M059J (cell line): ENCODE results near the gene ZNF853.

DNA sequence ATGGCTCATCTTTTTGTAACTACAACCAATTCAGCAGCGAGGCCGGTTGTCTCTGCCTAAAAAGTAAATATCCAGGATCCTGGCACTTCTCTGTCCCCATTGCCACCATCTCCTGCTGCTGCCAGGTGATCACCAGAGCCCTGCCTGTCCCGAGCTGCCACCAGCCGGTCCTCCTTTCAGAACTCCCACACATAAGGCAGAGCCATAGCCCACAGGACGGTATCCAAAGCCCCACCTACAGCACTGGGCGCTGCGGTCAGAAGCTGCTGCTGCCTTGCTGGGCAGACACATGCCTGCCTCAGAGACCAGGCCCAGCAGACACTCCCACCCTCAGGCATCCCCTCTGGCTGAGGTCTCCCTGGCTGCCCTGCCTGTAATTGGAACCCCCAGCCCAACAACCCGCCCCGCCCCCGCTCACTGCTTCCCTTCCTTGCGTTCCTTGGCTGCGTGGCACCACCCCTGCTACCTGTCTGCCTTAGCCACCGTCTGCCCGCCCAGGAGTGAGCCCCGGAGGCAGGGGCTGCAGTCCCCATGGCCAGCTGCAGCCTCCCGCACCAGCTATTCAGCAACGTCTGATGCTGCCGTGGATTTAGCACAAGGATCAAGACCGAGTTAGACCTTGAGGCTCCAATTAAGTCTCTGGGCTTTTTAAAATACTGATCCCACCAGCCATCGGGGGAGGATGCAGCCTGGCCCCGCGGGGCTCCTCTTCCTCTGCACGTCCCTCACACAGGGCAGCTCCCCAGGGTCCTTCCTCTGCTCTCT lies 67.0 kb downstream of the USP42 start:
- RAMPAGE, long total RNA = no peak

GRCh38 chr7:6266359-6267170 lies 5.9 kb downstream of the CYTH3 start:
- RAMPAGE, long total RNA = no peak

- RAMPAGE, long total RNA = no peak
These were observed 3.3 kb downstream of the CYTH3 start for GRCh38 chr7:6269045-6269541.

GRCh38 chr7:6399691-6400438 lies 25.5 kb downstream of the RAC1 start:
- RAMPAGE, long total RNA = no peak

- RAMPAGE, long total RNA = no peak
These were observed at the start of gene ZNF853 for GRCh38 chr7:6614921-6615820. Gene ZNF853 (plus strand): TSS chr7:6615610.

- RAMPAGE, long total RNA = no peak
These were observed 1.7 kb downstream of the ZNF316 start for GRCh38 chr7:6638598-6639504.

GRCh38 chr7:6642122-6642550 lies 5.0 kb downstream of the ZNF316 start:
- RAMPAGE, long total RNA = no peak

DNA sequence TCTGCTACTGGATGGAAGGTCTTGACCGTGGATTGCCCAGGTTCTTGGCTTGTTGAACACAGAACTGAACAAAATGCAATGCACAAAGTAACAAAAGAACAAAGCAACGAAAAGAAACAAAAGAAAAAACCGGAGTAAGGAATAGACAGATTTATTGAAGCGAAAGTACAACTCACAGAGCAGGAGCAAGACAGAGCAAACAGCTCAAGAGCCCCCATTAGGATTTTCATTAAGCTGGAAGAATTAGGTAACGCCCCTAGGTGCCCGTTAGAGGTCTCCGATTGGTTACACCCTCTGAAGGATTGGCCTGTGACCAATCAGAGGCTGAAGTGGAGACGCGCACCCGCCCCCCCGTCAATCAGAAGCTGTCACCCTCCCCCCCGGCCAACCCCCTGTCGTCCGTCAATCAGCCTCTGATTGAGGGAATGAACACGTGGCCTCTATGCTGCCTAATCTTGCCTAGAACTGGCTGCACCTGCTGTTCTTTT lies 1.0 kb upstream of the CCZ1B start:
- RAMPAGE, long total RNA = no peak

GRCh38 chr7:6855513-6856193 lies 29.6 kb upstream of the CCZ1B start:
- RAMPAGE, long total RNA = no peak

- RAMPAGE, long total RNA = no peak
These were observed 5.2 kb downstream of the C1GALT1 start for GRCh38 chr7:7187362-7188092.

- RAMPAGE, long total RNA = no peak
These were observed 22.5 kb downstream of the COL28A1 start for GRCh38 chr7:7513243-7513528.

DNA sequence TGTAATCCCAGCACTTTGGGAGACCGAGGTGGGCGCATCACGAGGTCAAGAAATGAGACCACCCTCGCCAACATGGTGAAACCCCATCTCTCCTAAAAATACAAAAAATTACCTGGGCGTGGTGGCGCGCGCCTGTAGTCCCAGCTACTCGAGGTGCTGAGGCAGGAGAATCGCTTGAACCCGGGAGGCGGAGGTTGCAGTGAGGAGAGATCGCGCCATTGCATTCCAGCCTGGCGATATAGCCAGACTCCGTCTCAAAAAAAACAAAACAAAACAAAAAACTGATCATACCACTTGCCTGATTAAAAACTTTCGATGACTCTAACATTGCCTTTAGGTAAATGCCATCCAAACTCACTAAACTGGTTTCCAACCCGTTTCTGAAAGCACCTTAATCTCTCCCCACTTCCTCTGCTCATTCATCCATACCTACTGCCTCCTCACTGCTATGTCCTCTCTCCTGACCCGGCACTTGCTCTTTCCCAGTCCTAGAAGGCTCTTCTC lies 830 bp upstream of the MIOS start:
- RAMPAGE, long total RNA = no peak

DNA sequence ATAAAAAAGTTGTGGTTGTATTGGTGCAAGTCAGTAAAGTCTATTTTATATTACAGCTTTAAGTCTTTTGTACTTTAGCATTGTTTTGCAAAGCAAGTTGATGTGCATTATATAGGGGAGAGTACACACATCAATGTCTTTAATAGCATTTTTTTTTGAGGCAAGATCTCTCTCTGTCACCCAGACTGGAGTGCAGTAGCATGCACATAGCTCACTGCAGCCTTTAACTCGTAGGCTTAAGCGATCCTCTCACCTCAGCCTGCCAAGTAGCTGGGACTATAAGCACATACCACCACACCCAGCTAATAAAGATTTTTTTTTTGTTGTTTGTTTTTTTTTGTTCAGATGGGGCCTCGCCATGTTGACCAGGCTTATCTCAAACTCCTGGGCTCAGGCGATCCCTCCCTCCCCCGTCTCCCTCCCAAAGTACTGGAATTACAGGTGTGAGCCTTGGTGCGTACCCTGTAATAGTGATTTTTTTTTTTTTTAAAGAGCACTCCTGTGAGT lies 1.5 kb downstream of the UMAD1 start:
- RAMPAGE, long total RNA = no peak

DNA sequence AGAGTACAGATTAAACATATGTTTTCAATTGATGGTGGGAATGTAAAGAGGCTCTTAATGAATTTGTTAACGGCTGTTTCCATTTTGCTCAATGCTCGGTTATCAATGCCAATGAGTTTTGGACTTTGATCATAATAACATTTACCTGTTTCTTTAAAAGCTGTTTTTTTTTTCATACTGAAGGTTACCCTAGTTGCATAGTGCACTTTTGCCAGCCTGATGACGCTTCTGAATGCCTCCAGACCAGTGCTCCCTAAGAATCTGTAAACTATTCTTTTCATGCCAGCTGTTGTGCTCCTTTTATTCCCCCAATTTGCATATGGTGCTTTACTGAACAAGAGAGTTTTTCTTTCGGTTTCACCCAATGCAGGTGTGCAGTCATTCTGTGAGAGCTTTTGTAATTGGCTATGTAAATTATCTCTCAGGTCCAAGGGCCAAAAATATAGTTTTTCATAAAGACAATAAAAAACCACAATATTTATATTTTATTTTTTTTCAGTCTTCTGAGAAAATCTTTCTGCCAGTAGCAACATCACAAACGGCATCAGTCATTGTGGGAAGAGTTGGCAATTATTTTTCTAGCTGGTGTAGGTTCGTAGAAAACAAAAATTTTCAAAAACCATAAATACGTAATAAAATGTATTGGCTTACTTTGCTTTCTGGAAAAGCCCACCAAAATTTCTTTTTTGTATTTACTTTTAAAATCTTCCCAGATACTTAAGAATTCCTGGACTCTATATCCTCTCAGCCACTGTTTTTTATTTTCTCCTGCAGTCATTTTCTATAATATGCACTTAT lies 48.0 kb upstream of the GLCCI1 start:
- RAMPAGE, long total RNA = no peak

- RAMPAGE, long total RNA = no peak
These were observed 23.9 kb upstream of the GLCCI1 start for GRCh38 chr7:7944389-7945402.

DNA sequence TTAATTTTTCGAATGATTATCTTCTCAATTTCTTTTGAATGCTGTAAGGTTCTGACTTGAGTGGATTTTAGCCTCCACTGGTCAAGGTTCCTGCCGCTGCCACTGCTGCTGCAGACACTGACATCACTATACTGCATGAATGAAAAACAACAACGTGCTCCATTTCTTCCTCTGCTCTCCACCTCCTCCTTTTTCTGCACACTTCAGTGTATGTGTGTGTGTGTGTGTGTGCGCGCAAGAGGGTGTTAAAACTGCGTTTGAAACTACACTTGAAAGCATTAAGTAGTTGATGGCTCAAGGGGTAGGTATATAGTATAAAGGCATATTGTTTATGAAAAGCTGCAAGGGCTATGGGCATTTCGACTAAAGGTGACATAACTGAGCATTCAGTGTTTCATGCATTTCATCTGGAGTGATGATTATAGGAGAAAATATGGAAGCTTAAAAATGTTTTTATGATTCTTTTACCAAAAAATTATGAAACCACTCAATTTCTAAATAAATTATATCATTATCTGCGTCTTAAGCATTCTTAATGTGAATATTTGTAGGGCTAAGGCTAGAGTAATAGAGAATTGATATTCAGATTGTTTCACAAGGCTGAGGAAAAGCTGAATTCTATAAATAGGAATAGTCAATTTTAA lies 3.6 kb downstream of the GLCCI1 start:
- RAMPAGE, long total RNA = no peak

- RAMPAGE, long total RNA = no peak
These were observed 48.6 kb downstream of the ICA1 start for GRCh38 chr7:8213415-8213740.

- RAMPAGE, long total RNA = no peak
These were observed 867 bp upstream of the ICA1 start for GRCh38 chr7:8262933-8263135.

GRCh38 chr7:8389822-8390249 lies 43.6 kb upstream of the NXPH1 start:
- RAMPAGE, long total RNA = no peak

- RAMPAGE, long total RNA = no peak
These were observed 5.6 kb downstream of the NDUFA4 start for GRCh38 chr7:10934237-10934799.